Endometrial microvascular endothelial cells (primary cell): ENCODE data around the genes PRICKLE4, TRERF1 and PPP2R5D.

- RAMPAGE, long total RNA: no peak
Observed at GRCh38 chr6:41682733-41683615, 44.7 kb downstream of the MDFI start.

DNA sequence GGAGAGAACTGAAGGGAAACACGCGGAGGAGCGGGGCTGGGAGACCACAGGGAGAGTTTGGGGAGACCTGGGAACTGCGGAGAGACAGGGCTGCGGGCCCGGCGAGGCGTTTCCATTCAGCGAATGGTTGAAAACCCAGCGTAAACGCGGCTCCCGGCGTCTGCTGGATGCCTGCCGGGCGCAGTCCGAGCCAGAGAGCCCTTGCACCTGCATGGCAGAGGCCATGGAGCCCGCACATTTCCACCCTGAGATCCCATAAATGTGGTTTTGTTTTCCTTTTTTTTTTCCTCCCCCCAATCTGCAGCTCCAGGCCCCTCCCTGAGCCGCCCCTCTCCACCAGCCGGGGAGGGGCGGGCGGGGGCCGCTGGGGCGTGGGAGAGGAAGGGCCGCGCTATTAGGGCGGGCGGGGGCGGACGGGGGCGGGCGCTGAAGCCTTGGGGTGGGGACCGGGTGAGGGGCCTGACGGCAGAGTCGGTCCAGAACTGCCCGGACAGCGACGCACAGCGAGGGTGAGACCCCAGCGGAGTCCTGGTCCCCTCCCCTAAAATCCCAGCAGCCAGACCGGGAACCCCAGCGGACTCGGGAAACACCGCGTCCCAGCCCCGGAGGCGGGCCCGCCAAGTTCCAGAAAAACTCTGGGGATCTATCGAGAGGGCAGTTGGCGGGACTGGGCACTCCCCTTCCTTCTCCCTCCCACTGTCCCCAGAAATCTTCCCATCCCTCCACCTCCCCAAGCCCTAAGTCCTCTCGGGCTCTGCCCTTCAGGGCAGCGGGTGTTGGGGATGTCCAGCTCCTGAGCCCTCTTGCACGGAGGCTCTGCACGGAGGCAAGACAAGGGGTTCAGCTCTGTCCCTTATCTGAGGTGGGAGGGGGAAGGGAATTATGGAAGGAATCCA lies at the start of gene PRICKLE4:
Gene PRICKLE4 (plus strand): TSS at position 465 of the 896 bp plus-strand sequence.
- RAMPAGE, long total RNA: no peak

GRCh38 chr6:41786289-41786835 lies 1.1 kb upstream of the TOMM6 start:
- RAMPAGE, long total RNA: no peak

- RAMPAGE, long total RNA: no peak
Observed at GRCh38 chr6:41789144-41790203, 2.0 kb downstream of the TOMM6 start.

DNA sequence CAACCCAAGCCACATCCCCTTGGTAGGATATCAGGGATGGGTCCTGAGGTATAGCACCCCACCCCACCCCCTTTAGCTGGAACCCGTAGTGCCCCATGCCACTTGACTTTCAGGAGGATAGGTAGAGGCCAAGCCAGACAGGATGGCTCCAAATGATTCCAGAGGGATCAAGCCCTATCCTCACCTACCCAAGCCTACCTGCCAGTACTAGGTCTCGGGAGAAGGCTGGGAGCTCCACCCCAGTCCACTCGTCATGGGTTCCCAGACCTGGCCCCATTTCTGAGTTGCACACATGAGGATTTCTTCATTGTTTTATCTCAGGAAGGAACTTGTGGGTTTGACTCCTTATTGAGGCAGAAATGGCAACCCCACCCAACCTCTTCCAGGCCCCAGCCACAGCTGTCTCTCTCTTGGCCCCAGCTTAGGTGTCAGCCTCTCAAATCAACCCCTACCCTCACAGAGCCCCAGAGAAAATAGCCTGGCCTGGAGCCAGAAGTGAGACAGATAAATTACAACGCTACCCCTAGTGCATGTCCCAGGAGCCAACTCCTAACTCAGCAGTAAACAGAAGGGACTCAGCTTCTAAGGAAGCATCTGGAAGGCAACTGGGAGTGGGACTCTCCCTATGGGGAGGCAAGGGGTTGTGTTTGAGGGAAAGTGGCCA lies 3.5 kb downstream of the CCND3 start:
- RAMPAGE, long total RNA: no peak

DNA sequence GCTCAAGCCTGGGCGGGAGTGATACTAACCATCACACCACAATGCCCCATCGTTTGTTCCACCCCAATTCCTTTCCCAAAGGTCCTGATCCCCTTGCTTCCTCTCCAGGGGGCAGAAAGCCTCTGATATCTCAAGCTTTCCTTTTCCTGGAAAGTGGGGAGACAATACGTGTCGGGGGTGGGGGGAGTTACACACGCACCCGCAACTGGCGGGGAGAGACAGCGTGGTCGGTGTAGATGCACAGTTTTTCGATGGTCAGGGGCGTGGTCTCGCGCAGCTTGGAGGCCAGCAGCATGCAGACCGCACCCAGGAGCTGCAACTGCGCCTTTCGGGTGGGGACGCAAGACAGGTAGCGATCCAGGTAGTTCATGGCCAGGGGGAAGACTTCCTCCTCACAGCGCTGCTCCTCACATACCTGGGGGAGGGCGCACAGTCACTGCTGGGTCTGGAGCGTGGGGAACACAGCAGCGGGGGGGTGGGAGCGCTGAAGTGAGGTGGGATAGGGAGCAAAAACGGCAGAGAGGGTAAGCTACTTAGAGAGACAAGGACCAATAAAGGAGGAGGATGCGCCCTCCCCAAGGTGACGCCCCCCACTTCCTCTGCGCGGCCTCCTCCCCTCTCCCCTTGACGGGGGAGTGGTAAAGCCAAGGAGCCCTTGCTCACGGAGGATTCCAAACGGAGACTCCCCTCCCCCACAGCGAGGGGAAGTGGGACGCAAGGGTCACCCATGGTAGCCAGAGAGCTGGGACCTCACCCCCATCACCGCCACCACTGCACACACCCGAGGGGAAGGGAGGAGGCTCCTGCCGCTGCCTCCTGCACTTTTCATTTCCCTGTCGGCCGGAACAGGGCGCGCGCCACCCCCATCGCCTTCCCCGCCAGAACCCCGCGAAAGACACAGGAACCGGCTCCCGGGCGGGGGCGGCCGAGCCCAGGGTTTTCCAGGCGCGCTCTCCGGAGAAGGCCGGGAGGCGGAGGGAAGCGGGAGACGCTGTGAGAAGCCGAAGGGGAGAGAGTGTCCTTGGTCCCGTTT lies 1.1 kb downstream of the CCND3 start:
- RAMPAGE, long total RNA: no peak

DNA sequence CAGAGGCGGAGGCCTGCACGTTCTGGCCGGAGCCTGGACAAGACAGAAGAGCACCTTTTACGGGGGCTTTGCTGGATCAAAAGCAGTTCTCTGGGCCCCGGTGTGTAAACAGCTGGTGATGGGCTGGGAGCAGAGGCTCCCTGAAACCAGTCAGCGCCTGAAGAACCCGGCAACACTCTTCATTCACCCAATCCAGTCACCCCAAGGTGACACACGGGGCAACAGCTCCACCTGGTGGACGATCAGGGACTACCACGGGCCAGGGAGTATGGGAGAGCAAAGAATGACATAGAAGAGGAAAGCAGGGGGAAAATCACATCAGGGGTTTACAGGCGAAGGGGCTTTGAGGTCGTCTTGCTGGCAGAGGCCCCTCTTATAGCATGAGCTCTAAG lies 6.2 kb upstream of the TAF8 start:
- RAMPAGE, long total RNA: no peak

DNA sequence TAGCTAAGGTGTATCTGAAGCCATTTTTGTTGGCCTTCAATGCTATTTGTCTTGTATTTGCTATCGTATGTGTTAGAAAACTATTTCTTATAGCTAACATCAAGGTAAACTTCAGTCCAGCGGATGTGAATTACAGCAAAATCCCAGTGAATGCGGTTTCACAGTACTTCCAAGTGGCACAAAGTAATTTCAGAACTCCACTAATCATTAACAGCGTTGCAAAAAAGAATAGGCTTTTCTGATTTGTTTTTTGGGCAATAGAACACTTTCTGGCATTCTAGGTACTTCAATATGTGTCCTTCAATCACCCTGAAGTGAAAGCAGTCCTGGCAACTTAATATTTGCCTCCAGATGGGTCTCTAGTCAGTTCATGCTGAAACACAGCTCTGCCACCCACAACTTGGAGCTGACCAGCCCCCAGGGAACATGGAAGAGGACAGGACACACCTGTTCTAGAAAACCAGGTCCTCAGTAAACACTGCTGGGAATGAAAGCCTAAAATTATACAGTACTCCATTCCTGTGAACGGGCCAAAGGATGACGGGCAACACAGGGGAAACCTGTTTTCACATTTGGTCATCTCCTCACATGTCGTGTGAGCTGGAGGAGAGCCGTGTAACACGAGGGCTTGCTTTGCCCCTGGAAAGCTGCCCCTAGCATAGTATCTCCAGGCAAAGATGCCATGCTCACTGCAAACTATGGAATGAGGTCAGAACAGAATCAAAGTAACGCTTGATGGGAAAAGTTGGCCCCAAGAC lies 9.7 kb upstream of the MRPS10 start:
- RAMPAGE, long total RNA: no peak

DNA sequence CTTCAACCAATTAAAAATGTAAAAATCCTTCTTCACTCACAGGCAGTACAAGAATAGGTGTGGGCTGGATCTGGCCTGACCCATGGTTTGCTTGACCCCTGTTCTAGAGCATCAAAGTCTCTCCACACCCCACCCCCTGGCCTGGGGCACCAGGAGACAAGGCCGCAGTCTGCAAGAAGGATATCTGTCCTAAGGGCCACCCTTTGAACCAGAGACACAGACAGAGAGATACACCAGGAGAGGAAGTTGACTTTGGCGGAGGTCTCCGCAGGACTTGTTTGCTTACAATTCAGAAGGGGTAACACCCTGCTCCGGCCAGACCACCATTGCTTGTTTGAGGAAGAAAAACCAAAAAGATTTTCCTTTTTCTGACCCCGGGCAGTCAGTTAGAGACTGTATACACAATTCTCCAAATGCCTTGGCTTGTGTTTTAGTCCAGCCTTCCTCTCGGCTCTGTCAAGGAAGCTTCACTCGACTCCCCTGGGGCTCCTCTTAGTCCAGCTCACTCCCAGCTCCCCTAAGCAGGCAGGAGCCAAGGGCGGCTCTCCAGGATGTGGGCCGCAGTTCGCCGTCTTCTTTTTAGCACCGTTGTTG lies 58.4 kb upstream of the MRPS10 start:
- RAMPAGE, long total RNA: no peak

GRCh38 chr6:42281065-42282069 lies 63.7 kb upstream of the MRPS10 start:
- RAMPAGE, long total RNA: no peak

DNA sequence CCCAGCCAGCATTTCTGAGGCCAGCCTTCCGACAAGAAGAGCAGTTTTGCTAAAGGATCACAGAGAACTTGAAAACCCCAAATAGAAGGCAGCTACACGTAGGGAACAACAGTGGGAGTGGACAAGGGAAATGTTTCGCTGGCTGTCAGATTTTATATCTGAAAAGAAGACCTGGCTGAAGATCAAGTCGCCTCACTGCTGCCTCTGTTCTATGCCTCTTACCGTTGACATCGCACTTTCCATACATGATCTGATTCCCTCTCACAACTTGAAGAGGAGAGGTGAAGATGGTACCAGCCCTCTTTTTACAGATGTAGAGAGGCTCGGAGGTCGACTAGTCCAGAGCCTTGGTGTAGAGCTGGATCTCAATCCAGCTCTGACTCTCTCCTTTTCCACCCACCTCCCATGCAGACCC lies 8.0 kb downstream of the TRERF1 start:
- RAMPAGE, long total RNA: no peak

- RAMPAGE, long total RNA: no peak
Observed at GRCh38 chr6:42451128-42451425, 649 bp downstream of the TRERF1 start.

- RAMPAGE, long total RNA: no peak
Observed at GRCh38 chr6:42451426-42452241, at the start of gene TRERF1. TSS of gene TRERF1 (minus strand) at chr6:42451926.

GRCh38 chr6:42452242-42452664 lies 527 bp upstream of the TRERF1 start:
- RAMPAGE, long total RNA: no peak

- RAMPAGE, long total RNA: no peak
Observed at GRCh38 chr6:42453415-42454174, 1.9 kb upstream of the TRERF1 start.

DNA sequence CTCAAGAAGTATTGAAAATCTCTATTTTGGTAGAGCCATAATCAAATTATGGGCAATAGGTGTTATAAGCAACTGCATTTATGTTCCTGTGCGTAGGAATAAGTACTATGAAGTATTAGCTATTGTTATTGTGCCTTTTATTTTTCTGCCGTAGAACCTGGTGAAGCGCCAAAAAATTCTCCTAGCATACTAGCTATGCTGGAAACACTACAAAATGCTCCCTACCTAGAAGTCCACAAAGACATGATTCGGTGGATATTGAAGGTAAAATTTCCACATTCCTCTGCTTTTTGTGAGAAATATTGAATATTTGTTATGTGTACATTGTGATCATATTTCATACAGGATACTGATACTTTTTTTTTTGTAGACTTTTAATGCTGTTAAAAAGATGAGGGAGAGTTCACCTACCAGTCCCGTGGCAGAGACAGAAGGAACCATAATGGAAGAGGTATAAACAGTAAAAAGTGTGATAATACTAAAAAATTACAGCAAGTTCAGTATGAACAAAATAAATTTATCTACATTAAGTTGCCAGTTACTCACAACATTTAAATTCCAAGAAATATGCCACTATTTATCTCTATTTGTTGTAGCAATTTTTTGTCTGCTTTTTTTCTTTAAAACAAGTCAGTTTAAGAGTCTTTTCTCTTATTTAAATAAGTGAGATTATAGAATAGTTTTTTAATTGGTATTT lies 64.4 kb downstream of the PRPH2 start:
- RAMPAGE, long total RNA: no peak

DNA sequence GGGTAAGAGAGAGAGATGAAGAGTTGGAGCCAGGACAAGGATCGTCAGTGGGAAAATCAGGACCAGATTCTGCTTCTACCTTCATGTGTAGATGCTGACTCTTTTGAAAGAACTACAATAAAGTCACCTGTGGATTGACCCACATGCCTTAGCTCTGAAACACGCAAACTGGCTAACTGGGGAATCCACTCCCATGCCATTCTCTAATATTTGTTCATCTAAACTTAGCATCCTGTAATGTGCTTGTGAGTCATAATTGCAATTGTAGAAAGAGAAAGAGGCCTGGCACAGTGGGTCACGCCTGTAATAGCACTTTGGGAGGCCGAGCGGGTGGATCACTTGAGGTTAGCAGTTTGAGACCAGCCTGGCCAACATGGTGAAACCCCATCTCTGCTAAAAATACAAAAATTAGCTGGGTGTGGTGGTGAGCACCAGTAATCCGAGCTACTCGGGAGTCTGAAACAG lies 15.5 kb upstream of the BICRAL start:
- RAMPAGE, long total RNA: no peak

DNA sequence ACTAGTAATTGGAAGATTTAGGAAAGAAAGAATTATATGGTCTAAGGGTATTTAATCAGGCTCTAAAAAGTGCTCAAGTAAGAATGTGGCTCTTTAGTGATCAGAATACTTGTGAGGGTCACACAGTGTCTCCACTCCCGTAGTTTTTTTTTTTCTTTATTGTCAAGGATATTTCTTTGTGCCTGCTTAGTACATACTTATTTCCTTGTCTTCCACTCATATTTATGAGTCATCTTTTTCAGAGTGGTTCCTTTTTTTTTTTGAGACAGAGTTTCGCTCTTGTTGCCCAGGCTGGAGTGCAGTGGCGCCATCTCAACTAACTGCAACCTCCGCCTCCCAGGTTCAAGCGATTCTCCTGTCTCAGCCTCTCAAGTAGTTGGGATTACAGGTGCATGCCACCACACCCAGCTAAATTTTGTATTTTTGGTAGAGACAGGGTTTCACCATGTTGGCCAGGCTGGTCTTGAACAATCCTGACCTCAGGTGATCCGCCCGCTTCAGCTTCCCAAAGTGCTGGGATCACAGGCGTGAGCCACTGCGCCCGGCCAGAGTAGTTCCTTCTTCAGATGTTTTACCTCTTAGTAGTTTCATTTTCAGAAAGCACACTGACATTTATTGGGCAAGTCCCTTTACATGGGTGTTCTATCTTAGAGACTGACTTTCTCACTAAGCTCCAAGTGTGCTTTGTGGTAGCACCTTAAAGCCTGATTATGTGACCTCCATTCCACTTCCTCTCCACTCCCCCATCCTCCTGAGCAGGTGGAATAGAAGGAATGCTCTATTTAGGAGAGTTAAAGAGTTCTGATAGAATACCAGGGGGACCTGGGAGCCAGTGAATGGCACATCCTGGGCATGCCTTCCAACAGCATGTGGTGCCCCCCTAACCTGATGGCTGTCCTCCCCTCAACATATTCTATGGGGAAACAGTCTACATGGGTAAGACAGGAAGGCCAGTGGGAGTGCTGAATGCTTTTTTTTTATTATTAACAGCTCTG lies 6.9 kb upstream of the BICRAL start:
- RAMPAGE, long total RNA: no peak

DNA sequence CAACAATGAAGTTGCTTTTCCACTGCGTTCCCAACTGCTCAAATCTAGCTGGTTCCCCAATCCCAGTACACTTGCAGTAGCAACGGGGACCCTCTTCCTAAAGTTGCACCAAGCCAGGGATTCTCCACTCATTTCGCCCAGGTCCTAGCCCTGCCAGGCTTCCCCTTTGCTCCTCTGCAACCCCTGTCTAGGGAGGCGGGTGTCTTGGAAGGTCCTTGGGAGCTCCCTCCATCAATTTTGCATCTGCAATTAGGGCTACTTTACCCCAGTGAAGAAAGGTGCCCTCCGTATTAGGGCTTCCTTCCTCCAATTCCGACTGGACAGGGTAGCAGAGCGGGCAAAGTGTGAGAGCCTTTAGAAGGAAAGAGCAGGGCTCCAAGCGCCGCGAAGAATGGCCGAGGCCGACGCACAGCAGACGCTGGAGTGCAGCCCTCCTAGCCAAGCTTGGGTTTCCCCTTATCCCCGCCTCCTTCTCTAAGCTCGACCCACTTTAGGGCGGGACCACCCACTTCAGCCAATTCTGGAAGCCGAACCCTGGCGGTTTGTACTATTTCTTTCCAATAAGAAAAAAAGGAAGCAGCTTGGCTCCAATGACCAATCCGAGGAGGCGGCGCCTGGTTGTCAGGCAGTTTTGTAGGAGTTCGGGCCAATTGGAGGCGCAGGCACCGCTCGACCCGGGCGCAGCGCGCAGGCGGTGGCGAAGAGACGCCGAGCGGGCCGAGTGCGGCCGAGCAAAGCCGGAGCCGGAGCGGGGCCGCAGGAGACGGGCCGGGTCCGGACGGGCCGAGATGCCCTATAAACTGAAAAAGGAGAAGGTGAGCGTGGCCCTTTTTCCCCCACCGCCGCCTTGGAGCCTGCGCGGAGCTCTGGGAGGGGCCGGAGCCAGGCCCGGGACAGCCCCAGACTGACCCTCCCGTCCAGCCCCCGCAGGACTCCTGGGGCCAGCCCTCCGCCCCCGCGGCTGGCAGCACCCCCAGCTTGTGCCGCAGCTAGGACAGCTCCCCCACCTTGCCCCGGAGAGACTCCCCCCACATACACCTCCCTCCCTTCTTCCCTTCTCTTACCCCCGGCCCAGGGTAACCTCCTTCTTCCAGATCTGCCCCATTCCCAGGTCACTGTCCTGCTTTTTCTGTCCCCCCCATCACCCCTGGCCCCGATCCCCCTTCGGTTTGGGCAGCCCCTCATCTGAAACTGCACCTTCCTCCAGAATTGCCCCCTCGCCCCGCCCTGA lies at the start of gene PPP2R5D:
Gene PPP2R5D (plus strand): TSS at position 681 of the 1,231 bp plus-strand sequence.
- RAMPAGE, long total RNA: start-site peak on the plus strand centred at position 703 of the sequence, 55 bp wide, 317 and 132 reads in 2 replicates

- RAMPAGE, long total RNA: no peak
Observed at GRCh38 chr6:43076957-43077821, 1.1 kb downstream of the PTK7 start.